Camera-type eye (tissue), 1 donor: ENCODE measurements around the gene BTBD1.

GRCh38 chr15:83067089-83067677, at the start of gene BTBD1:
TSS of gene BTBD1 (minus strand) at chr15:83067252.
- RAMPAGE, long total RNA = no peak

- RAMPAGE, long total RNA = no peak
Measured at GRCh38 chr15:83208208-83208613, 588 bp upstream of the HDGFL3 start.

DNA sequence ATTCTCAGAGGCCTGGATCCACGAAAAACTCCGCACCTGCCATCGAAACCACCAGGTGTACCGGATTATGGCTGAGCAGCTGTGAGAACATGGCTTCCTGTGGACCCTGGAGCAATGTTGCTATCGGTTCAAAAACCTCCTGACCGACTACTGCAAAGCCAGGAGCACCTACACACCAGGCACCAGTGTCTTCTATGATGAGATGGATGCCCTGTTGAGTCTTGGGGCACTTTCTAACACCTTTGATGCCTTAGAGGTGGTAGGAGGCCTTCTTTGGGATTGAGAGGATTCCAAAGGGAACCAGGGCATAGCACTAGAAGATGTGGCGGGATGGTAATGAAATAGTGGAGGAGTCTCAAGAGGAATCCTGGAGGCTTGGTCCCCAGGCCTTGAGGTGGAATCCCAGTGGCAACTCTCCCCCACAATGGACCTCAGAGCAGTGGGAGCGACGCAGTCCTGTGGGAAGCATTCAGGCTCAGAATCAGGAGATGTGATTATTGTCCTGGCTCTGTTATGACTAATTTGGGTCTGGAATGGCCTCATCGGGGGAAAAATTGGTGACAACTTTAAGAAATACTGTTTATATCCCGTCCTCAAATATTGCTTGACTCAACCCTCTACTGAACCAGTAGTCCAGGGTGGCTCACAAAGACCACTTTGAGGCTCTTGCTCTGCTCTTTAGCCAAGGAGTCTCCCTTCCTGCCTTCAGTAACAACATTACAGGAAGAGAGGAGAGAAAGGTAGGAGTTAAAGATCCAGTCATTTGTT, 14.1 kb downstream of the WDR73 start:
- RAMPAGE, long total RNA = no peak

DNA sequence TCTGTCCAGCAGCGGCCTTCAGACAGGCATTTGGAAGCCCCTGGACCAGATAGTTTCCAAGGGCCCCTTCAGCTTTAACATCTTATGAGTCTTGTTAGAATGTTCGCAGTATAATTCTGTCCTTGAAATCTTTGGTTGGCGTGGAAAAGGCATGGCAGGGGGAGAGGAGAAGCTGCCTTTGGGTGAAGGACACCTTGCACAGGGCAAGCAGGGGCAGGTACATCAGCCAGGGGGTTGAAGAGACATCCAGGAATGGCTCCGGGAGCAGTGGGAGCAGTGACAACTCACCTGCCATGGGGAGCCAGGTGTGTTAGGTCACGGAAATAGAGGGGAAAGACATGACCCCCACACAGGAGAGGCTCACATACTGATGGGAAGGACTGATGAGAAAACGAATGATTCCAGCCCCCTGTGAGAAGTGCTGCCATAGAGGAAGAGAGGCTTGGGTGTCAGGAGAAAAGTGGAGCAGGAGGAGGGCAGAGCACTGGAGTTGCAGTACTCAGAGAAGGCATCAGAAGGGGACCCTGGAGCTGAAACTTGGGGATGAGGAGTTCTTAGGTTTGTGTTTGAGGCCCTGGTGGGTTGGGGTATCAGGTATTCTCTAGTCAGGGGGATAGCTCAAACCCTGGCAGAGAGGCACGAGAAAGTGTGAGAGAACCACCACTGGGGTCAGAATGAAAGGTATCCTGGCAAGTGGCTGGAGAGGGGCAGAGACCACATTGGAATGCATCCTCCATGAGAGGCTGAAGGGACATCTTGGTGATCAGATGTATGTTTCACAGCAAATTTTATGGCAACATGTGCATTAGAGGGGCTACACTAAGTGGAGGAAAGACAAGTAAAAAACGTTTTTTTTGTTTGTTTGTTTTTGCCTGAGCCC, 22.7 kb downstream of the ZNF592 start:
- RAMPAGE, long total RNA = no peak

DNA sequence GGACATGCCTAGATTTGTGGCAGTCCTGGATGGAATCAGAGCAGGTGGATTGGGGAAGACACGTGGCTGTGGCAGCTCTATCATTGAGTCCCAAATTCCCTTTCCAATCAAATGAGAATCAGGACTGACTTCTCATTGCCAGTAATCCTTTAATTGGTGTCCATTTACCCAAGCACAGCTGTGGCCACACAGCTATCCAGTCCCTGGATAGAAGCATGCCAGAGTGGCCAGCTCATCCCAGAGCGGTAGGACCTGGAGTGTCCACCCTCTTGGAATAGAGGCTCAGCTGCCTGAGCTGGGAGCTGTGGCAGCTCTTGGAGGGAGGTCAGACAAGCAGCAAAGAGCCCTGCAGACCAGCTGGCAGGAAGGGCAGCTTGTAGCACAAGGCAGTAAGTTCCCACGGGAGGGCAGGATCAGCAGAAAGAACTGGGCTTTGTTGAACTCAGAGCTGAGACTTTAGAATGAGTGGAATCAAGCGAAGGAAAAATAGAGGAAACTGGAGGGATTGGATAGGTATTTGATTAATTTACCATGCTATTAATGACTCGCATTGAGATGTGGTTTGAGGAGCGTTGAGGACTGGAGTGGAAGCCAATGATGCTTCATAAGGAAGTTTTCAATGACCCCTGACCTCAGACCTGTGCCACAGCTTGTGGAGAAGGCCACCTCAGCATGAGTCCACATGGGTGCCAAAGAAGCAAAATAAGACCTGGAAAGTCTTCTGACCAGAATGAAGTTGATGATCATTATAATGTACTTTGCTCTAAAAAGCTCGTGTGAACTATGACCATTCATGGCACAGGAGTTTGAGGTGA, 6.9 kb upstream of the ALPK3 start:
- RAMPAGE, long total RNA = no peak

- RAMPAGE, long total RNA = no peak
Measured at GRCh38 chr15:84818587-84819157, 1.5 kb downstream of the ALPK3 start.

DNA sequence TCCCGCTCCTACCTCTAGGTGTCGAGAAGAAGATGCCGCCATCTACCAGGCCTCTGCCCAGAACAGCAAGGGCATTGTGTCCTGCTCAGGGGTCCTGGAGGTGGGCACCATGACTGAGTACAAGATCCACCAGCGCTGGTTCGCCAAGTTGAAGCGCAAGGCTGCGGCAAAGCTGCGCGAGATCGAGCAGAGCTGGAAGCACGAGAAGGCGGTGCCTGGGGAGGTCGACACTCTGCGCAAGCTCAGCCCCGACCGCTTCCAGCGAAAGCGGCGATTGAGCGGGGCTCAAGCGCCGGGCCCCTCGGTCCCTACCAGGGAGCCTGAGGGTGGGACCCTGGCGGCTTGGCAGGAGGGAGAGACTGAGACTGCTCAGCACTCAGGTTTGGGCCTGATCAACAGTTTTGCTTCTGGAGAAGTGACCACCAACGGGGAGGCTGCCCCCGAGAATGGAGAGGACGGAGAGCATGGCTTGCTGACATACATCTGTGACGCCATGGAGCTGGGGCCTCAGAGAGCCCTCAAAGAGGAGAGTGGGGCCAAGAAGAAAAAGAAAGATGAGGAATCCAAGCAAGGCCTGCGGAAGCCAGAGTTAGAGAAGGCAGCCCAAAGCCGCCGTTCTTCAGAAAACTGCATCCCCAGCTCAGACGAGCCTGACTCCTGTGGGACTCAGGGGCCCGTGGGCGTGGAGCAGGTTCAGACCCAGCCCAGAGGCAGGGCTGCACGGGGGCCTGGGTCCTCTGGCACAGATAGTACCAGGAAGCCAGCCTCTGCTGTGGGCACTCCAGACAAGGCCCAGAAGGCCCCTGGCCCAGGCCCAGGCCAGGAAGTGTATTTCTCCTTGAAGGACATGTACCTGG, 22.8 kb downstream of the ALPK3 start:
- RAMPAGE, long total RNA = no peak

DNA sequence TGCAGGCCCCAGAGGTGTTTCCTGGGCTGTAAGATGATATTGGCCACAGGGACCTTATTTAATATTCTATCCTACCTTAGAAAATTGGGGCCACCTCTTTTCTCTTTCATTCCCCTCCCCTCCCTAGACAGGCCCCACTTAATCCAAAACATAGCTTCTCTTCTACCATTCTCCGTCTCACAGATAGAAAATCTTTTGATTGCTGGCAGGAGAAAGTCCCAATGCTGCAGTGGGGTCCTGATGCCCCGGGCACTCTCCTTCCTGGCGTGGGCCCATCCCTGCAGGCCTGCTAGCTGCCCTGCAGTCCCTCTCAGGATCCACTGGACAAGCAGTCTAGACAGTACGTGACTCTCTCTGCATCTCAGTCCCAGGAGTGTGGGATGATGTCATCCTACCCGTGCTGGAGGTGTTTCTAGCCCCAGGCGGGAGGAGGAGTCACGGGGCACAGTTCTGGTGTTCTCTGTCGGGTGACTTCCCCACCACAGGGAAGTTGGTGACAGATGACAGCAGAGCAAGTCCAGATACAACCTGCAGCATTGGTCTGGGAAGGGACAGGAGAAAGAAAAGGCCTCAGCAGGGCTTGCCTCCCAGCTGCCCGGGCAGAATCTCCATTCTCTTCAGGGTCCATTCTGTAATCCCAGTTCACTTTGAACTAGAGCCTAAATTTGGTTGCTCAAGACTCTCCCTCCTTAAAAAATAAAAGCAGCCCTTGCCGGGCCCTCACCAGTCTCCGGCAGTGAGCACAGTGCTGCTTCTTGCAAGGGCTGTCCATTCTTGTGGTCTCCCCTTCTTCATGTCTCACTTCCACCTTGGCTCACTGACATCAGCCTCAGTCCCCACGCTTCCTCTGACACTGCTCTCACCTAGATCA, 30.5 kb downstream of the SLC28A1 start:
- RAMPAGE, long total RNA = no peak

- RAMPAGE, long total RNA = no peak
Measured at GRCh38 chr15:84955243-84955844, 26.3 kb upstream of the PDE8A start.

GRCh38 chr15:85064283-85064718, 82.6 kb downstream of the PDE8A start:
- RAMPAGE, long total RNA = no peak

DNA sequence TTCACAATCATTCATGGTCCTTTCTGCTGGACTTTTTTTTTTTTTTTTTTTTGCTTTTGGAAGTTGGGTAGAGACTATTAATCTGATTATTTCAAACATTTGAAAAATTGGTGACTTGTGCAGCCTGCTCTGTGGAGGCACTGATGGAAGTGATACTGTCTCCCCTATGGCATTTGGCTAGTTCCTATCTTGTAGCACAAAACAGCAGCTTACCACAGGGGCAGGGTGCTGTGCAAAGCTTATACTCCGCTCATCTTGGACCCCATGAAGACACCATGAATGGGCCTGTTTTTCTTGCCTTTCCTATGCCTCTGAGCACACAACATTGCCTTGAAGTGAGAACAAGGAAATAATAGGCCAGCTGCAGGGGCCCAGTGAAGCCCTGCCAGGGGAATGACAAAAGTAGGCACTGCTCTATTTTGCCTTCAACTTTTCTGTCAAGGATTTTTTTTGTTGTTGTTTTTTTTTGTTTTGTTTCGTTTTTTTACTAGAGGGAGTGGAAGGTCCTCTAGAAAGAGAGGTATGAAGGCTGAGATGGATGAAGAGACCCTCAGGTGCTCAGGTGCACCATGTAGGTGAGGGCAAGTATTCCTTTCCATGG, 110.3 kb downstream of the PDE8A start:
- RAMPAGE, long total RNA = no peak

DNA sequence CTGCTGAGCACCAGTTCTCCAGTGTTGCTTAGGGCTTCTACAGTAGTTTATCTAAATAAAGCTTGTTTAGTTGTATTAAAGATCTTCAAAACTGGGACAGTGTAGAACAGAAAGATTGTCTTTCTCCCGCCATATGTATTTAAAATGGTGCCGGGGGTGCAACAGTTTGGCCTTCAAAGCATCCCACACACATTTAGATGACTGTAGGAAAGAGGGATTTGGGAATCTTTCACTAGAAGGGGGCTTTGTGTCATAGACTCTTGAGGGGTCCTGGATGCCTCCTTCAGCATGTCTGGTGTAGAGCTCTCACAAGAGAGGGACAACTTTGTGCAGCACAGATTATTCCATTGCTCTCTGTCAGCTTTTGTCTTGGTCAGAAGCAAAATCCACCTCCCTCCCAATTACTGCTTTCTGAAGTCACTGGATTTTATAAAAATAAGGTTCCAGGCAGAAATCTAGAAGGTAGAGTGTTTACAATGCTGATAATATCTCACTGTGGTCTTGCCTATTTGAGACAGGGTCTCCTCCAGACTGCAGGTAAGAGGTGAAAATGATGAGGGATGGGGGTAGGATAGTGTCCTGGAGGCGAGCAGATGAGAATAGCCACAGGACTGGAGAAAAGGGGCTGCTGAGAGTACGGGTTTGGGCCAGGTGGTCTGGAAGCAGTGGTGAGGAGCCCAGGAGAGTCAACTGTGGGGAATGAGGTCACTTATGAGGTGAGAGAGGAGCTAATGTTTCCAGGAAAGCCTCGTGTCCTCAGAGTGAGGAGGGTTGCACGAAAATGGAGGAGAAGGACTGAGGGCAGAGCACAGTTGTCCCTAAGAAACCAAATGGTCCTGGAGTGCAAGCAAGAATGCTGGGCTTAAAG, 132.9 kb downstream of the PDE8A start:
- RAMPAGE, long total RNA = no peak

DNA sequence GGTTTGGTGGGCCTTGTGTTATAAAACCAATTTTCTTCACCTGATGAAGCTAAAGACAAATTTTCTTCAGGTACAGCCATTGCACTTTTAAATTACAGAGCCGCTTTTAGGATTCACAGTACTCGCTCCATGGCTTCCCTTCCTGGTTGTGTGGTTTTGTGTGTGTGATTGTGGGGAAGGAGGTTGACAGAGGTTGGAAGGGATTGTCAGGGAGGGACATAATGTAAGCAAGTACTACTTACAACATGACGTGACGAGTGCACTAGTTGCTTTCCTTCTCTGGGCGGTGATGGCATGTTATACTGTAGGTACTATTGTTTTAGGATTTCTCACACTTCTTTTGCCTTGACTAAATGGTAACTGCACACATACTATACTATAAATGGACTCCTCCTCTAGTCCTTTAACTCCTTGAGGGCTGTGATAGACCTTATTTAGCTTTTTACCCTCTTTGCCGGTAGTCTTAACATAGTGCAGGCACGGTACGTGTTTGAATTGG, 2.0 kb downstream of the AKAP13 start:
- RAMPAGE, long total RNA = no peak

GRCh38 chr15:85457414-85457903, 77.1 kb downstream of the AKAP13 start:
- RAMPAGE, long total RNA = no peak

- RAMPAGE, long total RNA = no peak
Measured at GRCh38 chr15:85475665-85476166, 95.3 kb downstream of the AKAP13 start.

- RAMPAGE, long total RNA = no peak
Measured at GRCh38 chr15:85555211-85555638, 174.8 kb downstream of the AKAP13 start.

- RAMPAGE, long total RNA = no peak
Measured at GRCh38 chr15:85640033-85640534, 154.6 kb downstream of the KLHL25 start.

- RAMPAGE, long total RNA = no peak
Measured at GRCh38 chr15:85667925-85668577, 126.7 kb downstream of the KLHL25 start.

DNA sequence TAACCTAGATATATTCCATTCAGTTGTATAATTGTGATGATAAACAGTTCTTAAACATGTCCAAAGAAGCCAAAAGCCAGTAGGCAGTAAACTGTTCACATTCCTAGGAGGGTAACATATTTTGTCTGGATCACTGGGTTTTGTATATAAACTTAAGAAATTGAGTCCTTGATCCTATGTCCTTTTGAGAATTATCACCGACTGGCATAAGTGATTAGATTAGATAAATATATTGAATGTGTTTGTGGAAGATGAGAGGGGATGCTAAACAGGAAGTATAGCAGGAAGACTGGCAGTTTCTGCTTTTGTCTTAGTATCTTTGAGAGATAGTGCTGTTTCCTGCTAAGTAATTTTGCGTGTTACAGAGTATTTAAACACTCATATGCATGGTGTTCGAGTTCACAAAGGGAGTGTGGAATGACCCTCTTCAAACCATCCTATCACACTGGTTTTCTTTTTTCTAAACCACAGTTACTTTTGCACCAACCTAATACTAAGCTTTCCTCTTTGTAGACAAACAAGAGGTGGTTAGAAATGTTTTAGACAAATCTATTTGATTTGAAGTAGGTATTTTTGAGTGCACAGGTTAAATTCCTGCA, 106.1 kb downstream of the KLHL25 start:
- RAMPAGE, long total RNA = no peak

DNA sequence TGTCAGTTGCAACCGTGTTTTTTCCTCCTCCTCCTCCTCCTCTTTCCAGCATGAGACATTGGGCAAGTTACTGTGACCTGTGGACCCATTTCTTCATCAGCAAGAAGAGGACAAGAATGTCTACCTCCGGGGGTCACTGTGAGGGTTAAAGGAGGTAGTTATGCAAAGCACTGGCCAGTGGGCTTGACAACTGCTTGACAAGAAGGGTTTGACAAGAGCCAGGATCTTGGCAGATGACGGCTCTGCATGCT, 37.2 kb downstream of the KLHL25 start:
- RAMPAGE, long total RNA = no peak